Neural crest cell (in vitro differentiated cells): ENCODE measurements around the gene LYSMD3.

DNA sequence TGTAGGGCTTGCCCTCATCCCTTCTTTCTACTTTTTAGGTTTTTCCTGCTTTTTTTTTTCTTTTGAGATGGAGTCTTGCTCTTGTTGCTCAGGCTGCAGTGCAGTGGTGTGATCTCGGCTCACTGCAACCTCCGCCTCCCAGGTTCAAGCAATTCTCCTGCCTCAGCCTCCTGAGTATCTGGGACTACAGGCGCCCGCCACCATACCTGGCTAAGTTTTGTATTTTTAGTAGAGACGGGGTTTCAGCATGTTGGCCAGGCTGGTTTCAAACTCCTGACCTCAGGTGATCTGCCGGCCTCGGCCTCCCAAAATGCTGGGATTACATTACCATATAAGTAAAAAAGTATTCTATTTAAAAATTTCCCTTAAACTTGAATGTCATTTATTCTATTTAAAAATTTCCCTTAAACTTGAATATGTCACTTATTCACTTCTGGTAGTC, 37.5 kb downstream of the CCNH start:
- PRO-cap = no peak

GRCh38 chr5:87406635-87407282, 6.0 kb downstream of the CCNH start:
- PRO-cap = no peak

DNA sequence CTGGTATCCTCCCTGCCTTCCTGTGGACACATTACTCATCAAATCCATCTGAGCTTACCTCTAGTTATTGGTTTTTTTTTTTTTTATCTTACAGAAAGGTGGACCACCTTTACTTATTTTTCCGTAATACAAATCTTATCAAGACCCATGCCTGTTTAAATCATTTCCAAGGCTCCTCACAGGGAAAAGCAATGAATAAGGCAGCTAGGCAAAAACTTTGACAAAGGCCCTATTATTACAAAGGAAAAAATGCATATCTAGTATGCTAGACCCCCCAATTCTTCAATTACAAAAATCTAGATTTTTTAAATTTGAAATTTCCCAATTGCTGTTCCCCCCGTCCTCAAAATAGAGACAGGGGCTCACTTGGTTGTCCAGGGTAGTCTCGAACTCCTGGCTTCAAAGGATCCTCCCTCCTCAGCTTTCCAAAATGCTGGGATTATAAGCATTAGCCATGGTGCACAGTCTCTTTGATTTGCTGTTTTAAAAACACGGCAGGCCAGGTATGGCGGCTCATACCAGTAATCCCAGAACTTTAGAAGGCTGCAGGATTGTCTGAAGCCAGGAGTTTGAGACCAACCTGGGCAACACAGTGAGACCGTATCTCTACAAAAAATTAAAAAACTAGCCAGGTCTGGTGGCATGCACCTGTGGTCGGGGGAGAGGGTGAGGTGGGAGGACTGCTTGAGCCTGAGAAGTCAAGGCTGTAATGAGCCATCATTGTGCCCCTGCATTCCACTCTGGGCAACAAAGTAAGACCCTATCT, 39.0 kb downstream of the TMEM161B start:
- PRO-cap = no peak

DNA sequence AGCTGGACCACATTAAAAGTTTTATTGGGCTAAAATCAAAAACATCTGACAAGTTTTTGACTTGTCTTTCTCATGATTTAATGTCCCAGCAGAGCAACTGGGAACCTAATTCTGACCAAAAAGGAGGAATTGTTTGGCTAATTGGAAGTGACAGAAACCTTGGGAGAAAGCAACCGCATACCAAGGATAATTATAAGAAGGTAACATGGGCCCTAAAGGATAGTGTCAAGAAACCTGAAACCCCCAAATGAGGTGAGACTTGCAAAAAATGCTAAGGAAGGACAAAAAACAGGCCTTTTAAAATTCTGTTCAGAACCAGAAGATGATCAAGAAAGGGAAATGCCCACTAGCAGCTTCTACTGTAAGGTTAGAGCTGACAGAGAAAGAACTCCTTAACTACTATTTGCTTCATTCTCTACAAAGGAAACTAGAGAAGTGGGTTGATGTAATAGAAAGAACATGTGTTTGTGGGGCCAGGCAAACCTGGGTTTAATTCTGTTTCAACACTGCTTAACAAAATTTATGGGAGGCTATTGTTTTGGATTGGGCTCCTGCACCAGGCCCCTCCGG, 17.1 kb upstream of the TMEM161B start:
- PRO-cap = no peak

DNA sequence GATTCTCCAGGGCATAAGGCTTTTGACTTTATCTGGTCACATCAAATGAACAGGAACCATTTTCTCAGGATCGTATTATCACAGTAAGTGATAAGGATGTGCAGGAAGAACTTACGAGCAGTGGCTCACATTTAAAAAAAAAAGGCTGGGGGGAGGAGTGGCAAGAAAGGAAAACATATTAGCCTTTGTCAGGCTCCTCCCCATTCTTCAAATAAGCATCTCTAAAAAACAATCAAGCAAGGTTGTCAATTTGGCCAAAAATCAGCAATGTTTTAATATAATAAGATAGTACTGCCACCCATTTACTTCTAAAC, 234.4 kb upstream of the TMEM161B start:
- PRO-cap = no peak

- PRO-cap = bidirectional peak, plus-strand start at chr5:88665881, minus-strand start at chr5:88665755
Measured at GRCh38 chr5:88665694-88666365, 217.2 kb downstream of the MEF2C start.

DNA sequence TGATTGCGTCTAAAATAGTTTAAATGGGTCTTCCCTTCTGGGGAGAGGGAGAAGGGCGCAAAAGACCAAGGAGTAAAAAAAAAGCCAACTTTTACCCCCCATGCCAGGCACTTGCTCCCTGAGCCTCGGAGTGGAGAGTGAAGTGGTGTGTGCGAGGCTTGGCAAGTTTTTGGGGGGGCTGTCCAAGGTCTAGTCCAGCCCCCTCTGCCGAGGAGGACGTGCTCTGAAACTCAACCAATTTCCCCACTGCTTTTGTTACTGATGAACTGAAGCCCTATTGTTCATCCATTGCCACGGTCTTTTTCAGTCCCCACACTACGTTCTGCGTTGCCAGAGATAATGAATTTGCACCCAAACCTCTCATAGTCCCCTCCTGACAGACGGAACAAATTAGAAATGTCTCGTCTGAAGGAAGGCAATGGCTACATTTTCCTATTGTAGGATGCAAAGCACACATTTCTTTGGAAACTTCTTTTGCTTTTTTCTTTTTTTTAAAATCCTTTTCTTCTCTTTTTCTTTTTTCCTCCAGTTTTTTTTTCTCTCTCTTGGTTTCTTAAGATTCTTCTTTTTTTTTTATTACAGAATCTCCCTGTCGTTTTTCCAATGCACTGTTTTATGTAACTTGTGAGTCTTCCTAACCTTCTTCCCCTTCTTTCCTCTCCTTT, 209.7 kb downstream of the MEF2C start:
- PRO-cap = bidirectional peak, plus-strand start at position 284 of the sequence, minus-strand start at position 139 of the sequence

DNA sequence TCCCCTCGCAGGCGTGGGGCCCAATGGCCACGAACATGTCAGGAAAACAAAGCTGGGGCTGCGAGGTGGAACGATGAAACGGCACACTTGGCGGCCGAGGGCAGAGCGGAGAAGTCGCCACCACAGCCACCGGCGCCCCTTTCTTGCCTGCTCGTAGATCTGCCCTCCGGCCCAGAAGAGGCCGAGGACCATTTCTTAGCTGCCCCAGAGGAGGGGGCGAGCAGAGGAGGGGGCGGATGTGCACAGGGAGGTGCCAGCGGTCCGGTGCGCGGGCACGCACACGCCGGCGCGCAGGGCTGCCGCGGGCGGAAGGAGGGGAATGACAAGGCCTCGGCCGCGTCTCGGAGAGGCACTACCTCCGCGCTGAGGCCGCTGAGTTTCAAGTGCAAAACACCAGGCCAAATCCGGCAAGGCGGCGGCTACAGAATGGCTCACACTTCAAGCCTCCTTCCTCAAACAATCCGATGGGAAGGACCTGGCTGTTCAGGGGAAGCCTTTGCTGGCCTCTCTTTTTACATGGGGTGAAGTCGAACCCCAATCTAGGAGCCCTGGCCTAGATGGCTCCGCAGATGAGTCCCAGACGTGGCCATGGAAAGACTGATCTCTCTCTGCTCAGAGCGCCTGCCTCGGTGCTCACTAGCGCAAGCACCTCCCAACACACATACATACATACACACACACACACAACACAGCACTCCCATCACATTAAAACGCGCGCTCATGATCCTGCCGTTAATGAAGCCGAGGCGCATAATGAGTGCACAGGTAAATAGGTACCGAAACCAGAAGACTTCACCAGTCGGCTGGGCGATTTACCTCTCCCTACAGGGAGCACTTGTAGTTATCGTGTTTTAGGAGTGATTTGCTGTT, 208.1 kb downstream of the MEF2C start:
- PRO-cap = bidirectional peak, plus-strand start at position 84 of the sequence, minus-strand start outside the sequence; bidirectional peak, plus-strand start at position 352 of the sequence, minus-strand start at position 161 of the sequence; unidirectional peak, minus-strand start at position 599 of the sequence

- PRO-cap = bidirectional peak, plus-strand start at chr5:88786161, minus-strand start at chr5:88785965
Measured at GRCh38 chr5:88785826-88786581, 97.0 kb downstream of the MEF2C start.

DNA sequence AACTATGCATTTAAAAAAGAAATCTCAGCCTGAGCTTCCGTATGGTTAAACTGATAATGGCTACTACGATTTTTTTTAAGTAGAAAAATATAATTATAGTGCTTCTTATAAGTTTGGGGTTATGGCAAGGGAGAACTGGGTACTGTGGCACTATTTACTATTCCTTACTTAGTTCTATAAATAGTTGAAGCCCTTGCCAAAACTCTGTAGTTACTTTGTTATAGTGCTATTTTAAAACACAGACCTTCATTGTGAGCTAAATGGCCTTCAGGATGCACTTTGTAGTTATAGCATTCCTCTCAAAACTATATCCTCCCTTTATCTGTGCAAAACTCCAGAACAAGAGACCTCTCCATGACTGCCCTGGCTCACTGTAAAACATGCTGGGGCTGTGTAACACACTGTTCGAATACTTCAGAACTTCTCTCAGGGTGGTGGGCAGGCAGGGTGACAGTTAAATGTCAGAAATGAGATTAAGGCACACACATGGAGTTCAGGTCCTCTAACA, 49.2 kb downstream of the MEF2C start:
- PRO-cap = bidirectional peak, plus-strand start at position 371 of the sequence, minus-strand start at position 178 of the sequence

- PRO-cap = no peak
Measured at GRCh38 chr5:88879588-88880297, 3.2 kb downstream of the MEF2C start.

DNA sequence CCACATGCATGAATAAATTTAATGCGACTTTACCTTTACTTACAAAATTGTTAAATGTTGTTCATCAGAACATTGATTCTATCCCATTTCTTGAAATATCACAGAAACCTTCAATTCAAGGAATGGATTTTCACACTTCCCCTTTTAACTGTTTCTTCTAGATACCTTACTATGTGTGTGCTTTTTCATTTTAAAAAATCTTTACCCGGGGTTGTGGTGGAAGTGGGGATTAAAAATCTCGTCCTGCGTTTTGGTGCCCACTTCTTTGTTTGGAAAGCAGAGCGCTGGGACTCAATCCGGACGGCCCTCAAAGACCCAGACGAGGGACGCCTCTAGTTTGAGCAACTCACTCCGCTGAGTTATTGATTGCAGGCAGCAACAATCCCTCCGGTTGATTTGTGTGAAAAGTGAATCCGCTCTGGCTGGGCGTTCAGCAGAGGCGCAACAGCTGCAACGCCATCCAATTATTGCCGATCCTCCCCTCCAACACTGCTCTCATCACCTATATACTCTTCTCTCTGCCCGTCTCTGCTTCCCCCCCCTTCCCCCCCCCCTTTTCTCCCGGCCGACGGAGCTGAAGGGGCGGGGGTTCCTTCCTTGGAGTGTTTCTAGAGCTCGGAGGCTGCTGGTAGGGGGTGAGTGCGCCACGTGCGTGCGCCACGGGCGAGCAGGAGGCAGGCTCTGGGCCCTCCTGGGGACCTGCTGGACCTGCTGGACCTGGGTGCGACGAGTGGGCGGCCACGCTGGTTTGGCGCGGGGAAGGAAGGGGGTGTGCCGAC, 6.1 kb upstream of the MEF2C start:
- PRO-cap = unidirectional peak, plus-strand start at position 260 of the sequence; unidirectional peak, plus-strand start at position 410 of the sequence; bidirectional peak, plus-strand start at position 666 of the sequence, minus-strand start at position 530 of the sequence

DNA sequence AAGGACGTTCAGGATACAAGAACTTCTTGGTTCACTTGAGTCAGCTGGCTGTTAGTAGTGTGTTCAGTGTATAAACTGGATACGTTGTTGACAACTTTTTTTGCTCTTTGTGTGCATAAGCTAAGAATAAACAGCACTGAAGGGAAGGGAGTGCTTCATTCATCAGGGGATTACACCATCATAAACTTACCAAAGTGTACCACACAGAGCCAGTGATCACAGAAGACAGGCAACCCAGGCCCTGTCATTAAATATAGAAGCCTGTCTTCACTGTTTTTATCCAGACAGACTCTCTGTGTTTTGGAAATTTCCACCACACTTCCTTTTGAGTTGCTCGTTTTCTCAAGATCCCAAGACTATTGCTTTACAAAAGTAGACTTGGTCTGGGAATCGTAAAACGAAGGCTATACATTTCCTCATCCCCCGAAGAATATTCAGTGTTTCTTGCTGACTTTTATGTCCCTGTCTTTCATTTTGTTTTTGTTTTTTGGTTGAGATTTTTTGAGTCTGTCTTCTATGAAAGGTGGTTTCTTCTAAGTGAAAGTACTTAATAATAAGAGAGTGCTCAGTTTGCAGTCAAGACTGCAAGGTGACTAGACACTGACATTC, 55.6 kb upstream of the MEF2C start:
- PRO-cap = no peak

DNA sequence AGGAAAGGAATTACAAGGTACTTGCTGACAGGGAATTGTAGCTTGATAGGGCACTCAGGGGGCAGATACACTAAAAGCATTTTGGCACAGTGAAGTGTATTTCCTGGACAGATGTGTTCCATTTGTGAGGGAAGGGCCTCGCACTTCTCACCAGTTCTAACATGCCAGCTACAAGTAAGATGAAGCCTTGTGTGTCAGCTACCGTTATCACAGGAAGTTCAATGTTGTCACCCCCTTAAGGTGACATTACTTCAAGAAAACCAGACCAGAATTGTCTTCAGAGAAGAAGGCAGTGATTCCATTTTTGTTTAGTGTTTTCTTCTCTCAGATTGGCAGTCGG, 431.3 kb upstream of the MEF2C start:
- PRO-cap = no peak

GRCh38 chr5:90475065-90475285, 311 bp downstream of the POLR3G start:
- PRO-cap = no peak

DNA sequence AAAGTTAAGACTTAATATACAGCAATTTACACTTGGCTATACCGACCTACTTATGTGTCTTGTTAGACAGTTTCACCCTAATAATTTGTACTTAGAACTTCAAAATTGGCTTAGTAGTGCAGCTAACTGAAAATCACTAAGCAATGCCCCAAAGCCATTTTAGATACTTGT, 1.2 kb downstream of the LYSMD3 start:
- PRO-cap = no peak

GRCh38 chr5:90528438-90528938, 896 bp downstream of the LYSMD3 start:
- PRO-cap = no peak

- PRO-cap = bidirectional peak, plus-strand start at chr5:90529836, minus-strand start at chr5:90529584
Measured at GRCh38 chr5:90528939-90529652, at the start of gene LYSMD3. TSS of gene LYSMD3 (minus strand) at chr5:90529584.

DNA sequence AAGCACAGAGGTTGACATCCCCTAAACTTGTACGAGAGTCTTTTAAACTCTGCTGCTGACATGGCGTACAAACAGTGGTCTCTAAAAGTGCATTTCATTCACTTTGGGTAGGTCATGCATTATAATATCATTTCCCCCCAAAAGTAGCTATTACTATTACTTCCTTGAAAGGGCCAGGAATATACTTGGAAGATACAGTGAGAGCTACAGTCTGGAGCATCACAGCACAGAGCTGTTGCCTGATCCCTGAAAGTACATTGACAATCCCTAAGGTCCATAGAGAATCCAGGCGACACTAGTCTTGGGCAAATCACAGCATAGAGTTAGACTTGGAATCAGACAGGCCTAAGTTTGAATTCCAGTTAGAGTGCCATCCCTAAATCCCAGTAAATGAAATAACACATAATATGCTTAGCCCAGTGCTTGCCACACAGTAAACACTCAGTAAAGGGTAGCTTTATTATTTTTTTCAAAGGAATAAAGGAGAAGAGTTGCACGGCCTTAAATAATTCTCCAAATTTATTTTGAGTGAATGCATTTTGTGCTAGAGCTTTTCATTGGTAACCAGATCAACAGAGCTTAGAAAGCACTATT, 257.8 kb downstream of the ARRDC3 start:
- PRO-cap = no peak

DNA sequence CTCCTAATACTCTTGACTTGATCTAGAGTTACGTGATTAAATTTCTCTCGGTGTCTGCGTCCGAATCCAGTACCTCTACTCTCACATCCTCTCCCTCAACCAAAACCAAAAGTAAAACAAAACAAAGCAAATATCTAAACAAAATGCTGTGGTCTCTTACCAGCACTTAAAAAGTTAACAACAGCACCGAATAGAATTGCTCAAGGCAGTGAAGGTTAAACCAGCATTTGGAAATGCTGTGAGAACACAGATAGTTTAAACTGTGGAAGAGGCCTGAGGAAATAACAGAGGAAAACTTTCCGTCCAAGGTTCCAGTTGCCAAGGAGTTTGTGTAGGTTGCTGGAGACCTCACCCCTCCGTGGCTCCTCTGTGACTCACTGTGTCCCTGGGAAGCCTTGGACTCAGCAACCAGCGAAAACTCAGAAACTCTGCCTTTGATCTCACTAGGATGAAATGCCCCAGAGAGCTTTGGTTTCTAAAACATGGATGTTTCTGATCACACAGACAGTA, 193.2 kb downstream of the ARRDC3 start:
- PRO-cap = no peak